A549 (cell line): ENCODE measurements around the gene IL19.

DNA sequence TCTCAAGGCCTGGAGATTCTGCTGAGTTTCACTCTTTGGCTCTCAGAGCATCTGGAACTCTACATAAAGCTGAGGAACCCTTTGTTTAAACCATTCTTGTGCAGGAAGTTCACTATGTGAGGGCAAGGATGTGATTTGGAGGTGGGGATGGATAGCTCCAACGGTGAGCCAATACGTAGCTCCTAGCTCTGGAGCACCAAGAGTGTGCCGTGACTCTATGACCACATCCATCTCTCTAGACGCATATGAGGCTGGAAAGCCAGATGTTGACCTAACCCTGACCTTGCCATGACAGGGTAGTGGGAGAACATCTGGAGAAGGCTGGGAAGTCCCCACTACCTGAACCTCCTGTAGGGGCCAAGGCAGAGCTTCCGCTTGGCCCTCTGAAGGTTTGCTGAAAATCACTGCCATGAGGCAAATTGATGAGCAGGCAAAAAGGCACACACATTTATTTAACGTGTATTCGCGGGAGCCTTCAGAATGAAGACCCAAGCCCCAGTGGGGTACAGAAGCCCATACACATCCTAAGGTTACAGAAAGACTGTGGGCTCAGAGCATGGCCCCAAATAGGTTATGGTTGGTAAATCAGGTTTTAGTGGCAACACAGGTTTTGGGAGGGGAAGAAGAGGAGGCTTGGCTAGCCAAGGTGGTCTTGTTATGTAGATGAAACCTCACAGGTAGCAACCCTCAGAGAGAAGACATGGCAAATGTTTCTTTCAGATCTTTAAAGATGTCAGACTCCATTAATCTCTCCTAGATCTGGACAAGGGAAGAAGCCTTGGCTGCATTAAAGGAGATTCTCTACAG, 43.3 kb downstream of the EIF2D start:
- PRO-cap, result no peak
CAGE:
- cytosol, long polyA plus RNA, result no peak
- long polyA plus RNA, result no peak
- nucleus, long polyA plus RNA, result no peak

- PRO-cap, result no peak
CAGE:
- cytosol, long polyA plus RNA, result no peak
- long polyA plus RNA, result no peak
- nucleus, long polyA plus RNA, result no peak
Observed at GRCh38 chr1:206576536-206576934, 35.7 kb downstream of the EIF2D start.

DNA sequence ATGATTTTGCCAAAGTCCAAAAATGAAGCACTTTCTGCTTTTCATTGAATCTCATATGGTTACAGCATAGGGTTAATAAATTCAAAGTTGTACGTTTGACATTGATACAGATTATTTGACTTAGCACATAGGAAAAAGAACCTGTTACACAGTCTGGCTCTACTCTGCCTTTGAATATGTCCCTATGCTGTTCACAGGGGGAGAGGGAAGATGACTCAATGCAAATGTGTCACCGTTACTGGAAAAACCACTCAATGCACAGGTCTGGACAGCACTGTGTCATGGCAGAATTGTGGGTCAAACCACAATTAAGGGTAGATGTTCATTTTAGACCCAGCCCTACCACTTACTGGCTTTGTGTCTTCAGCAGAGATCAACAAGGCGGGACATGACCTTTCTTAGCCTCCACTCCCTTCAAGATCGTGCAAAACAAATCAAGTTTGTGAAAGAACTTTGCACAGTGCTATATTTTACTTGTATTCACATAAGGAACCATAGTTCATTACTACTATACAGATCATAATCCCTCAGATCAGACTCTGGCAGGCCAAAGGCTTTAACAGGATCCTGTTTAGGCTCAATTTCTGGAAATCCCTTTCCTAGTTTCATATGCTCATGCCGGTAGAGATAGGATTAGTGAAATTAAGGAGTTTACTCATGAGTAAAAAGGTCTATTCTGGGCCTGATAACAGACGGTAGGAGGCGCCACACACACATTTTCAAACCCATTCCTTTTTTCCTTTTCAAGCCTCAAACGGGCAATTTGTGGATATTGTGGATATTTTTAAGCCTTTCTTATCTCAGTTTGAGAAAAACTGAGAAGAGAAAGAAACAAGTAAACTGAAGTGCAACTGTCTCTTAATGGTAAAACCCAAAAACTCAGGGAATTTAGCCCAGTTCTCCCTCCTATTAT, 22.0 kb downstream of the EIF2D start:
- PRO-cap, result no peak
CAGE:
- cytosol, long polyA plus RNA, result no peak
- long polyA plus RNA, result no peak
- nucleus, long polyA plus RNA, result no peak

GRCh38 chr1:206682128-206682471, 2.6 kb upstream of the MAPKAPK2 start:
- PRO-cap, result no peak
CAGE:
- cytosol, long polyA plus RNA, result no peak
- long polyA plus RNA, result no peak
- nucleus, long polyA plus RNA, result no peak

- PRO-cap, result no peak
CAGE:
- cytosol, long polyA plus RNA, result no peak
- long polyA plus RNA, result no peak
- nucleus, long polyA plus RNA, result no peak
Observed at GRCh38 chr1:206690394-206691110, 5.8 kb downstream of the MAPKAPK2 start.

- PRO-cap, result no peak
CAGE:
- cytosol, long polyA plus RNA, result no peak
- long polyA plus RNA, result no peak
- nucleus, long polyA plus RNA, result no peak
Observed at GRCh38 chr1:206728501-206729256, 41.9 kb upstream of the IL19 start.

DNA sequence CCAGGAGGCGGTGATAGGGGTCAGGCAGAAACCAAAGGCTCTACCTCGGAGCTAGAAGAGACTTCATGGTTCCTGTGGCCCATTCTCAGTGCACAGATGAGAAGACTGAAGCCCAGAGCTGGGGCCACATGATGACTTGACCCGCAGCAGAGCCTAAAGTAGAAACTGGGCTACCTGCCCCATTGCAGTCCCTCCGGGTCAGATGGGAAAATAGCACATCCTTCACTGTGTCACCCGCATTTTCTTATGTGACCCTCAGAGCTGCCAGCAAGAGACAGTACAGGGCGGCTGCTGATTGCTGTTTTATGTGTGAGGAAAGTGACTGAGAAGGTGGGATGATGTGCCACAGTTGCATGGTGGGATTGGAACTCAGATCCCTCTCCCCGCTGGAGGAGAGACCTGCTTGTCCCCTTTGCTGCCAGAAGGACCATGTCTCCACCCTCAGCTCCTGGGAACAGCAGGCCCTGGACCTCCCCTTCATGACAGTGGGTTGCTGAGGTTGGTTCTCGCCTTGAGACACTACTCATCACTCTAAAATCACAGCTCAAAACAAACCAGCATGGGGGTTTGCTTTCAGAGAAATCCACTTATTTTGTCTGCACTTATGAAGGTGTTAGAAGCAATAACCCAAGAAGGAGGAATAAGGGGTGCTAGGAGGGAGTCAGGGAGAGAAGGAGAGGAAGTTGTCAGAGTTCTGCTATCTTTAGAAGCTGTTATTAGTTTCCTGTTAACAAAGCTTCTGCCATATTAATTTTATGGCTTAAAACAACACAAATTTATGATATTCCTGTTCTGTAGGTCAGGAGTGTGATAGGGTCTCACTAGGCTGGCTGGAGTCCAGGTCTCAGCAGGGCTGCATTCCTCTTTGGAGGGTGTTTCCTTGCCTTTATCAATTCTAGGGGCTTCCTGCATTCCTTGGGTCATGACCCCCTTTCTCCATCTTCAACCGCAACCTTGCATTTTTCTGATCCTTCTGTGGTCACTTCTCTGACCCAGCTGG, 35.6 kb upstream of the IL19 start:
- PRO-cap, result no peak
CAGE:
- cytosol, long polyA plus RNA, result no peak
- long polyA plus RNA, result no peak
- nucleus, long polyA plus RNA, result no peak

GRCh38 chr1:206737671-206738215, 32.8 kb upstream of the IL19 start:
- PRO-cap, result no peak
CAGE:
- cytosol, long polyA plus RNA, result no peak
- long polyA plus RNA, result no peak
- nucleus, long polyA plus RNA, result no peak

- PRO-cap, result no peak
CAGE:
- cytosol, long polyA plus RNA, result no peak
- long polyA plus RNA, result no peak
- nucleus, long polyA plus RNA, result no peak
Observed at GRCh38 chr1:206770453-206770954, at the start of gene IL19. Gene IL19 (plus strand): TSS chr1:206770773.

DNA sequence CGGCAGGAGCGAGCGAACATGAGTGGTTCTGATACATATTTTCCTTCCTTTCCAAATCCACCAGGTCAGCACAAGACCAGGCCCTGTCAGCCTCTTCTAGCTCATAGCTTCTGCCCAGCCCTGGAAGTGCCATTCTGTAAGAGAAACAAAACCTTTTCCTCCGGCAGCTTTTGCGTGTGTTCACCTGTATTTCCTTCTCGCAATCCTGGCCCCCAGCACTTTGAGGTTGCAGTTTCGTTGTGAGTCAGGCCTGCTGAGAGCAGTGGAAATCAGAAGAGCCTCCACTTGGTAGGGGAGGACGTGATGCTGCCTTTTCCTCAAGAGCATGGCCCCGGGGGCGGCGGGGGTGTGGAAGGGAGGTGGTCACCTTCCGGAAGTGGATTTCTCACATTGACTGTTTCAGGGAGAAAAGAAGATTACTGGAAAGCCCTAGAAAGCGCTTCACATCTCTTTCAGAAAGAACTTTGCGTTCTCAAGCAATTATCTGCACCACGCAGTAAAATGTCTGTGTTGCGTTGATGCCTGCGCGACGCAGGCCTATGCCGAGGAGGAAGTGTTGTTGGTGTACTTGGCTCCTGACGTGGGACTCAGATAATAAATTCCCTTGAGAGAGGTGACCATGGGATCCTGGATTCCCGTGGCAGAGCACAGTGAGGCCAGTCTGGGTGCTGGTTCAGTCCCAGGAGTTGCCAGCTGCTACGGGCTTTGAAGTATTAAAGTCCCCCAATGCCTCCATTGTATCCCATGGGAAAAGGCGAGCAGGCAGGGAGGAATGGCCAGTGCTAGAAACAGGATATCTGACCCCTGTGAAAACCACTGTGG, 12.2 kb upstream of the IL10 start:
- PRO-cap, result no peak
CAGE:
- cytosol, long polyA plus RNA, result no peak
- long polyA plus RNA, result no peak
- nucleus, long polyA plus RNA, result no peak

DNA sequence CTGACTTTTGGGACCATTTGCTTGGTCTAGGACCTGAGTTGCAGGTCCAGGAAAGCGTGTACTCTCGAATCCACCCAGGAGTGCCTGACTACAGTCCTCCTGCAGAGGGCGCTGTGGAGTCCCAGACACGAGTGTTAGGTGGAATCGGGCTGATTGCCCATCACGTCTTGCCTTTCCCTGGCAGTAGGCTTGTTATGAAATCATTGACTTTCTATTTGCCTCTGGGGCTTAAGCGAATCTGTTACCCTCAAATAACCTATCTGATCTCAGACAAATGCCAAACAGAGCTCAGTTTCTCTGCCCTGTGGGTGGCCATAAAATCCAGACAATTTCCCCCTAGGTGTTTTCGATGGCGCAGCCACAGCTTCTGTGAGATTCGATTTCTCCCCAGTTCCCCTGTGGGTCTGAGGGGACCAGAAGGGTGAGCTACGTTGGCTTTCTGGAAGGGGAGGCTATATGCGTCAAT, 384 bp upstream of the IL20 start:
- PRO-cap, result no peak
CAGE:
- cytosol, long polyA plus RNA, result no peak
- long polyA plus RNA, result no peak
- nucleus, long polyA plus RNA, result no peak

DNA sequence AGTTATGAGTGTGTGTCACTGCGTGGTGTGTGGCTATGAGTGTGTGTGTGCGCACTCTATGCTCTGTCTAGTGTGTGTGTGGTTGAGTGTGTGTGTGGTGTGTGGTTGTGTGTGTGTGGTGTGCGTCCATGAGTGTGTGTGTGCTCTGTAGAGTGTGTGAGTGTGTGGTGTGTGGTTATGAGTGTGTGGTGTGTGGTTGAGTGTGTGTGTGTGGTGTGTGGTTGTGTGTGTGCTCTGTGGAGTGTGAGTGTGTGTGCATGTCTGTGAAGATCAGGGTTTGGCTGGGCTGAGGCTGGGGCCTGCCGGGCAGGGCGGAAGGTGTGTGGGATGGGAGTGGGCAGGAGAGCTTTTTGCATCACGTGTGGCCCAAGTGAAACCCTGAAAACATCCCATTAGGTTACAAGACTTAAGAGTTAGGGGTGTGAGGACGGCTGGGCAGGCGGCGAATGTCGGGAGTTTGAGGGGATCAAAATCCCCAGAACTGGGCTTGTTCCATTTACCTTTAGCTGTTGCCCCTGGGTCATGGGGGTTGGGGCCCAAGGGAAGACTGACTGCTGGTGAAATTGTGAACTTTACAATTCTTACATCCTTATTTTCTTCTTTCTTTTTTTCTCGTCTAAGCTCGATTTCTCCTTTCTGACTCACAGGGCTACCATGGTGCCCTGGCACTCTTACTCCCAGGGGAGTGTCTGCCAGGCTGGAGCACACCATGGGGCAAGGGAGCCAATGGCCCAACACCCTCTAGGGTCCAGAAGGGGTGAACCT, 3.0 kb upstream of the FCMR start:
- PRO-cap, result no peak
CAGE:
- cytosol, long polyA plus RNA, result no peak
- long polyA plus RNA, result no peak
- nucleus, long polyA plus RNA, result no peak

DNA sequence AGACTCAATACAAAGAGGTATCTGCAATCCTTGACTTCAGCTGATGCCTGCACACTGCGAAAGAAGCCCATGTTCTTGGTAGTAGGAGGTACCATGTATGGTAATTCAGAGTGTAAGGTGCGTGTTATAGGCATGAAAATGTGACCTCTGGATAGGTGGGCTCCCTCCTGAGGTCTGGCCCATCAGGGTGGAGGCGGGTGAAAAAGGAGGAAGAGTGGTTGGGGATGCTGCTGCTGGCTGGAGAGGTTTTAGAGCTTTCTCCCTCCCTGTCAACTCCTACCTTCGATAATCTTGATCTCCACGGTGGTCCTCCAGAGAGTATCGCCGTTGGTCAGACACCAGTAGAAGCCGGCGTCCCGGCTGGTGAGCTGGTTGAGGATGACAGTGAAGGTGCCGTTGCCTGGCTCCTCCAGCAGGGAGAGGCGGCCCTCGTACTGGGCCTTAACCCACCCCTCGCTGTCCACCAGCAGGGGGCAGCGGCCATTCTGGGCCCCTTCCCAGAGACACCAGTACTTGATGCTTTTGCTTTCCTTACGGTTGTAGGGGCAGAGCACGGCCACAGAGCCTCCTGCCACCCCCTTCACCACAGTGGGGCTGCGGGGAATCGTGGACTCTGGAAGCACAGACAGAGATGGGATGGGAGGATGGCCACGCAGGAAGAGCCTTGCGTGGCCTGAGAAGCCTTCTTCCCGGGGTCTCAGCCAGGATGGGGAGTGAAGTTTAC, 10.9 kb downstream of the PIGR start:
- PRO-cap, result no peak
CAGE:
- cytosol, long polyA plus RNA, result no peak
- long polyA plus RNA, result no peak
- nucleus, long polyA plus RNA, result no peak

- PRO-cap, result no peak
CAGE:
- cytosol, long polyA plus RNA, result no peak
- long polyA plus RNA, result no peak
- nucleus, long polyA plus RNA, result no peak
Observed at GRCh38 chr1:206952888-206953435, 6.7 kb upstream of the PIGR start.

GRCh38 chr1:206955659-206956233, 9.5 kb upstream of the PIGR start:
- PRO-cap, result no peak
CAGE:
- cytosol, long polyA plus RNA, result no peak
- long polyA plus RNA, result no peak
- nucleus, long polyA plus RNA, result no peak

DNA sequence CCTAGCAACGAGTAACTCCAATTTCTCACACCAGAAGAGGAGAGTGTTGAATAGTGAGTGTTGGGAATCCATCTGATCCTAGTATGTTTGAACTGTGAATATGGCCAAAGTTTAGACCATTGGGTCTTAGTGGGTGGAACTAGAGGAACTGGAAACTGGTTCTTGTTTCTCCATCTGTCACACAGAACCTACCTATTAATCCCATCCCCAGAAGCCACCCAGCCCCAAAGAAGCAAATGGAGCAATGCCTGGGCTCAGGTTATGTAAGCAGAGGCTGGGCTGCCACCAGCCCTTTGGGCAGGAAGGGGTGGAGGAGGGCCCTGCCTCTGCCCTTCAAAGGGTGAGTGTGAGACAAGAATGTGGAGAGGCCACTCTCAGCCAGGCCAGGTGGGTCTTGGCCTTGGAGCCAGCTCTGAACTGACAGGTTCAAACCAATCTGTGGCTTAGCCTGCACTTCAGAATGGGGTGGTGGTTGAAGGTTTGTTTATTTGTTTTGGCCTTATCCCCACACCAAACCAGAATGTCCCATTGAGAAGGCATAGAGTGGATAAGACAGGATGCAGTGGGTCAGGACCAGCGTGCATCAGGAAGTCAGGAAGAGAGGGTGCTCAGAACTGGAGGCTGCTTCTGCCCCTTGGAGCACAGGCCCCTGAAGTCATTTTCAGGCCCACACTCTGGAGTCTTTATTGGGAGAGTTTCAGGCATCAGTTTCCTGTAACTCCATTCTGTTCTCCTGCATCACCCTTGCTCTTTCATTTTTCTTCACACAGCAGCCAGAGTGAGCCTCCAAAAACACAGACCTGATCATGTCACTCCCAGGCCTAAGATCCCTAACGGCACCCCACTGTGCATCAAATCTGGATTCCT, 29.8 kb downstream of the C1orf116 start:
- PRO-cap, result no peak
CAGE:
- cytosol, long polyA plus RNA, result no peak
- long polyA plus RNA, result no peak
- nucleus, long polyA plus RNA, result no peak

DNA sequence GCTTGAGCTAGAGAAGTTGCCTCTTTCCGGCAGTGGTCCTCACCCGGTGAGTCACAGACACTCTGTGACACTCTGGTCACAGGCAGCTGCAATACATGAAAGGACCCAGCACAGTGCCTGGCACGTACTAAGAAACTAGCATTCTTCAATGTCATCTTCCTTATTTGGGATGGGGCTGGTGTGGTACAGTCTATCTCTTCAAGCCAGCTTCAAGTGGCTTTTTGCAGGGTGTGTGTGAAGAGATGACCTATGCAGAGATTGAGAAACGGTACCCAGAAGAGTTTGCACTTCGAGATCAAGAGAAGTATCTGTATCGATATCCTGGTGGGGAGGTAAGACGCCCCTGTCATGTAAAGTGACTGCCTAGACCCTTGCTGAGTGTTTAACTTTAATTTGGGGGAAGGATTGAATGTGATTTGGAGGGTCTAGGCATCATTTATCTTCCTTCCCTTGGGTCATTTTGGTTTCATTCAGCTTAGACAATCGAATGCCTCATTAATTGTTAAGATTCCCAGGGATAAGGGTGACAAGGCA, 16.2 kb downstream of the PFKFB2 start:
- PRO-cap, result no peak
CAGE:
- cytosol, long polyA plus RNA, result no peak
- long polyA plus RNA, result no peak
- nucleus, long polyA plus RNA, result no peak

DNA sequence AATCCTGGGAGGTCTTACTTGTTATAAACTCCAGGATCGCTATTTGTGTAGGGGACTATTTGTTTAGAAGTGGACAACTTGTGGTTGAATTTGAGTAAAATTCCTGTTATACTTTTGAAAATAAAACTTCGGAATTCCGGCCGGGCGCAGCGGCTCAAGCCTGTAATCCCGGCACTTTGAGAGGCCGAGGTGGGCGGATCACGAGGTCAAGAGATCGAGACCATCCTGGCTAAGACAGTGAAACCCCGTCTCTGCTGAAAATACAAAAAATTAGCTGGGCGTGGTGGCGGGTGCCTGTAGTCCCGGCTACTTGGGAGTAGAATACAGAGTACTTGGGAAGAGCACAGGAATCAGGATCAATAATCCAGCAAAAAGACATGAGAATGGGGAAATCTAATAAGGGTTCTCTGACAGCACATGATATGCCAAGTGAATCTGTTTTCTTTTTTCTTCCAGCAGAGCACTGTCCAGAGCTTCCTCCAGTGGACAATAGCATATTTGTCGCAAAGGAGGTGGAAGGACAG, 1.3 kb downstream of the C4BPB start:
- PRO-cap, result no peak
CAGE:
- cytosol, long polyA plus RNA, result no peak
- long polyA plus RNA, result no peak
- nucleus, long polyA plus RNA, result no peak

DNA sequence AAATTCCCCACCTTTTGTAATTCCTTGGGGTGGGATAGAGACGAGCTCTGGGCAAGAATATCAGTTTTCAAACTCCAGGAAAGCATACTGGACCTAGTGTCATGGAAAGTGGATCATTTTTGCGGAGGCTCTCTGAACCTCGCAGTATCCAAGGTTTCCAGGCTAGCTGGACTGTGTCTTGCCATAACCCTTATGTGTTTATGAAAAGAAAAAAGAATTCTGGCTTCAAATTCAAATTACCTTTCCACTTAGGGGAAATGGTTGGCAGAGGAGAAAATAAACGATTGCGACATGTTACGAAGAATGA, 256 bp upstream of the C4BPA start:
- PRO-cap, result no peak
CAGE:
- cytosol, long polyA plus RNA, result no peak
- long polyA plus RNA, result no peak
- nucleus, long polyA plus RNA, result no peak

DNA sequence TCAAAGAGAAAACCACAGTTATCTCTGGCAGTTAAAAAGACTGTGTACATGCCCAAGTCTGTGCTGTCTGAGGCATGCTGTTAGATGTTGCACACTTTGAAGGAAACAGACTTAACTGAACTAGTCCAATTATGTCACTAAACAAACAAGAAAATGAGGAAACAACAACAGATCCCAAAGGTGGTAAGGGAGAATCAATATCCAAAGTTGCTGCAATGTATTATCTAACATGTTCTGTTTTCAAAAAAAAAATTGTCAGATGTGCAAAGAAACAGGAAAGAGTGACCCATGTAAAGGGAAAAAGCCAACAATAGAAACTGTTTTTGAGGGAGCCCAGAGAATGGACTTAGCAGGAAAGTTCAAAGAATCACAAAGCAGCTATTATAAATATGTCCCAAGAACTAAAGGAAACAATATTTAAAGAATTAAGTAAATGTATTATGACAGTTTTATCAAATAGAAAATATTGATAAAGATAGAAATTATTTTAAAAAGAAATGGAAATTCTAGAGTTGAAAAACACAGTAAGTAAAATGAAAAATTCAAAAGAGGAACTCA, 24.7 kb downstream of the C4BPA start:
- PRO-cap, result no peak
CAGE:
- cytosol, long polyA plus RNA, result no peak
- long polyA plus RNA, result no peak
- nucleus, long polyA plus RNA, result no peak